Airway epithelial cell (primary cell): ENCODE measurements around a stretch of chr2.

GRCh38 chr2:45969053-45969818 is 317.8 kb downstream of the PRKCE start:
- RAMPAGE, long total RNA, result no peak

DNA sequence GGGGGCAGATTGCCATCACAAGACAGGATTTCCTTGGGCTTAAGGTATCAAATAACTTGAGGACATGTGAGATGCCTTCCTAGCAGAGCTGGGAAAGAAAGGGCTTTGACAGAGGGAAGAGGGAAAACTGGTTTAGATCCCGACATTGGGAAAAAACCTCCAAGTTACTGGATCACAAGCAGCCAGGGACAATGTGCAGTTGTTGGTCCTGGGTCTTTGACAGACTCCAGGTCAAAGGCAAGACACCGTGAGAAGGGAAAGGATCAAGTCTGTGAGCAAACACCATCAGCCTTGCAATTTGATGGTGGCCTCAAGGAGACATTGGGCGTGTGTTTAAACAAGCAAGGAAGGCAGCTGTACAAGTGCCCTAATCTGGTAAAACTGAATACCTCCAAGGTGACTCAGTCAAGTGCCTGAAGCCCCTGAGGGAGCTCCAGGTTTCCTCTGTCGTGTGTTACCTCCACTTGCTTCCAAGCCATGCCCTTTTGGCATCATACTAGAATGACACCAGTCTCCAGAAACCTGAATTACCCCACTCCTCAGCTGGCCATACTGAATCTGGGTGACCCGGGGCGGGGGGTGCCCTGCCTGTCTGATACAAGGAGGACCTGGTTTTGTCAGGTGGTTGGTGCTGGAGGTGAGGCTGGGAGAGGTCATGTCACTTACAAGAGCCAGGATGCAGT is 133.0 kb upstream of the EPAS1 start:
- RAMPAGE, long total RNA, result no peak

- RAMPAGE, long total RNA, result no peak
Observed at GRCh38 chr2:46186878-46187691, 110.1 kb upstream of the EPAS1 start.

GRCh38 chr2:46277656-46277992 is 19.6 kb upstream of the EPAS1 start:
- RAMPAGE, long total RNA, result no peak

GRCh38 chr2:46306942-46307882 is 10.0 kb downstream of the EPAS1 start:
- RAMPAGE, long total RNA, result no peak

GRCh38 chr2:46307912-46308690 is 10.9 kb downstream of the EPAS1 start:
- RAMPAGE, long total RNA, result no peak

GRCh38 chr2:46334670-46335557 is 37.7 kb downstream of the EPAS1 start:
- RAMPAGE, long total RNA, result no peak

GRCh38 chr2:46335558-46336408 is 38.6 kb downstream of the EPAS1 start:
- RAMPAGE, long total RNA, result no peak

GRCh38 chr2:46345175-46345690 is 48.0 kb downstream of the EPAS1 start:
- RAMPAGE, long total RNA, result no peak

DNA sequence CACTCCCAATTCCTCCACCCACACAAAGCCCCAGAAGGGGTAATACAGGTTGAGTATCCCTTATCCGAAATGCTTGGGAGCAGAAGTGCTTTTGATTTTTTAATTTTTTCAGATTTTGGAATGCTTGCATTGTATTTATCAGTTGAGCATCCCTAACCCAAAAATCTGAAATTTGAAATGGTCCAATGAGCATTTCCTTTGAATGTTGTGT is 51.3 kb downstream of the EPAS1 start:
- RAMPAGE, long total RNA, result no peak

DNA sequence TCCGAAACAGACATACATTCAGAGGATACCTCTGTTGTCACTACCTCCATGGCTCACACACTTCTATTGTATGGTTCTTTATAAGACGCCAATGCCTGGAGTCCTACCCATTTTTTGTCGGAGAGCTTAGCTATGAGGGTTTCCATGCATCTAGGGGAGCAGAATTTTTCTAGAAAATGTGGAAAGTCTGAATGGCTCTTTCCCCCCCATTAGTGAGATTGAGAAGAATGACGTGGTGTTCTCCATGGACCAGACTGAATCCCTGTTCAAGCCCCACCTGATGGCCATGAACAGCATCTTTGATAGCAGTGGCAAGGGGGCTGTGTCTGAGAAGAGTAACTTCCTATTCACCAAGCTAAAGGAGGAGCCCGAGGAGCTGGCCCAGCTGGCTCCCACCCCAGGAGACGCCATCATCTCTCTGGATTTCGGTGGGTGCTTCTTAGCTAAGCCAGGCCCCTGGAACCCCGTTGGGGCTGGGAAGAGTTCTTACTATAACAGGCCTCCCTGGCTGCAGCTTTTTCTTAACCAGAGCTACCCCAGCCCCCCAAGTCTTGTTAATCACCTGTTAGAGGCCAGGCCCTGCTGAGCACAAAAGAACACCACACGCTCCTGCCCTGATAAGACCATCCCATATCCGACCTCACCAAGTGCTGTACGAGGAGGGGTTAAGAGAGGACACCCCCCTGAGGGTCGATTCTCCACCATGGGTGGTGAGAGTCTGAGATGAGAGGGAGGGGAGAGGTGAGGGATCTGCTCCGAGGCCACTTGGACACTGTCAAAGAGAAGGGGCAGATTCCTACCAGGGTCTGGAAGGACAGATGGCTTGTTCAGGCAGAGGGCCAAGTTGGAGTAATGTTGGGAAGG is 79.4 kb downstream of the EPAS1 start:
- RAMPAGE, long total RNA, result no peak

- RAMPAGE, long total RNA, result no peak
Observed at GRCh38 chr2:46497757-46498307, 44.5 kb upstream of the RHOQ start.

DNA sequence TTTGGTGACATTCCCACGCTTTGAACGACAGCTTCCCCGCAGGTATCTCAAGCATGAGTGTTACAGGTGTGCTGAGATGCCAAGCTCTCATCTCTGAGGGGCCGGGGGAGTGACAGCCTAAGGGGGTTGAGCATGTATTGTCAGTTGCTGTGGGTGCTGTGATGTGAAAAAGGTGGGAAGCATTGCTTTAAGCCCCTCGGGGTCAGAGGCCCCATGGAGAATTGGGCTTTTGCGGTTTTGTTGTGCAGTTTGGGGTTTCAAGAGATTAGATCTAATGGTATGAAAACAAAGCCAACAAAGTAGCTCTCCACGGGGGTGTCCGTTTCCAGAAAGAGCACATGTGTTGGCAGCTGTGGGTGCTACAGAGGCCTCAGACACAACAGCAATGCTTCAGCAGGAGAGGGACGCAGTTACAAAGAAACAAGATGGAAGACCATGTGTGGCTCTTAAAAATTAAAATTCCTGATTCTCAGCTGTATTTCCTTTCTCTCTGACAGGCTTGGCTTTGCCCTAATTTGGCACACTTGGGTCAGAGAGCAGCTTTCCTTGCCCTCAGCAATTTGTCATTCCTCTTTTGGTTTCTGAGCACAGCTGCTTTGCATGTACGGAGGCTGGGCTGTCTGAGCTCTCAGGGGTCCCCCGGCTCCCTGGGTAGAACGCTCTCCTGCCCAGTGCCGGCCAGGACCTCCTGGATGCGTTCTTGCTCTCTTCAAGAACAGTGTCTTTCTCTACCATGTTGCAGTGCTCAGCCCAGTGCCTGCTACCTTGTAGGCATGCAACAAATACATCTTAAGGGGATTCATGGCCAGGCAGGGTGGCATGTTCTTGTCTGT is 7.0 kb upstream of the ATP6V1E2 start:
- RAMPAGE, long total RNA, result no peak

DNA sequence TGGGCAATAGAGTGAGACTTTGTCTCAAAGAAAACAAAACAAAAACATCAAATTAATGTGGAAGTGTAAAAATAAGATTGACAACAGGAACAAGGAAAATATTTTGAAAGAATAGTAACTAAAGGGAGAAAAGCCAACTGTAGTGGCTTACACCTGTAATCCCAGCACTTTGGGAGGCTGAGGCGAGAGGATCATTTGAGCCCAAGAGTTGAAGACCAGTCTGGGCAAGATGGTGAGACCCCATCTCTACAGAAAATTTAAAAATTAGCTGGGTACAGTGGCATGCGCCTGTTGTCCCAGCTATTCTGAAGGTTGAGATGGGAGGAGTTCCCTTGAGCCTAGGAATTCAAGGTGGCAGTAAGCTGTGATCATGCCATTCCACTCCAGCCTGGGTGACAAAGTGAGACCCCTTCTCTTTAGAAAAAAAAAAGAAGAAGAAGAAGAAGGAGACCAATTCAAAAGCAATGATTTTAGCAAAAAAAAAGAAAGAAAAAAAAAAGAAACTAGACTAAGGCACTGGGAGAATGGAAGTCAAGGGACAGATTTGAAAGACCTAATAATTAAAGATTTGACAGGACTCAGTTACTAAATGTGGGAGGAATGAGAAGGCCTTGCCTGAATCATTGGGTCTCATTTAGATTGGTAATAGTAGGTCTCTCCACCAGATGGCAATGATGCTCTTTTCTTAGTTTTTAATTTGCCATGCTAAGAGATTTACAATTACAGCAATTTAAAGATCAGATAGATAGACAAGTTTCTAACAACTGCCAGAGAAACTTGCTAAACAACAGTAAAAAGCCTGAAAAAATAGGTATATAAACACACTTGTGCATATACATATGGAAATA is 15.1 kb downstream of the CRIPT start:
- RAMPAGE, long total RNA, result no peak

DNA sequence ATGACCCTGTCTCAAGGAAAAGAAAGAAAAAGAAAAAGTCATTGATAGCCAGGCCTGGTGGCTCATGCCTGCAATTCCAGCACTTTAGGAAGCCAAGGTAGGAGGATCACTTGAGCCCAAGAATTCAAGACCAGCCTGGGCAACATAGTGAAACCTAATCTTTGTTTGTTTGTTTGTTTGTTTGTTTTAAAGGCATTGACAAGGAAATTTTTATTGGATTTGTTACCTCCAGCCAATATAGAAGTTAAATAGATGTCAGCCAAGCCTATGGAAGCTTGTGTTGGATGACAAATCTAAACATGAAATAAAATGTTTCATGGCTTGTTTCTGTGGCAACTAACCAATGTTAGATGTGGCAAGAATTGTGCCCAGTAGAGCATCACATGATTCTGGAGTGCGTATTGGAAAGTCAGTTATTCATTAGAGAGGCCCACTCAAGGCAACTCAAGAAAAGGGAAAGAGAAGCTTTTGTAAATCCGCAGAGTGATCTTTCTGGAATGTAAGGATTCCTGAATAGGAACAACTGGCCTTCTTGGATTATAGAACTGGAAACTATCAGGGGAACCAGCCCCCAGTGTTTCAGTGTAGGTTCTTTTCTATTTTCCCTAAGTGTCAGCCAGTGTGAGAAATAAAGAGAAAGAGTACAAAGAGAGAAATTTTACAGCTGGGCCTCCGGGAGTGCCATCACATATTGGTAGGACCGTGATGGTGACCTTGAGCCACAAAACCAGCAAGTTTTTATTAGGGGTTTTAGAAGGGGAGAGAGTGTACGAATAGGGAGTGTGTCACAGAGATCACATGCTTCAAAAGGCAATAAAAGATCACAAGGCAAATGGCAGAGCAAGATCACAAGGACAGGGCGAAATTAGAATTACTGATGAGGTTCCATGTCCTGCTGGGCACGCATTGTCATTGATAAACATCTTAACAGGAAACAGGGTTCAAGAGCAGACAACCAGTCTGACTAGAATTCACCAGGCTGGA is 25.3 kb downstream of the CRIPT start:
- RAMPAGE, long total RNA, result no peak

DNA sequence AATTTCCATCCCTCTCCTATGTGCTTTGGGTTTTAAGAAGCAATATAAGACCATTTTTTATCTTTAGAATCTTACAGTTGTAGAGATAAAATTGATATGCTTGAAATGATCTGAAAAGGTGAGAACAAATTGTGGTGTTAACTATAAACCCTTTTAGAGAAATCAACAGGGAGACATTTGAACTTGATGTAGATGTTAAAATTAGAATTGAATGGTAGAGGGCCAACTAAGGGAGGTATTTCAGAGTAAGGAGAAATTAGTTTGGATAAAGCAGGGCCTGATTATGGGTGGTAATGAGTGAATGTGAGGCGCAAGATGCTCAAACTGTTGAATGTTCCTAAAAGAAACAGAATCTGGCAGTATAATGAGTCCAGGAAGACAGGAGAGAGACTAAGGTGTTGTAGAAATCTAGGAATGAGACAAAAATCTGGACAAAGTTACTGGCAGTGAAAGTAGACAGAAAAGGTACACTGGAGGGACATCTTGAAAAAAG is 38.8 kb downstream of the SOCS5 start:
- RAMPAGE, long total RNA, result no peak

GRCh38 chr2:46765770-46766761 is 67.0 kb downstream of the SOCS5 start:
- RAMPAGE, long total RNA, result no peak

DNA sequence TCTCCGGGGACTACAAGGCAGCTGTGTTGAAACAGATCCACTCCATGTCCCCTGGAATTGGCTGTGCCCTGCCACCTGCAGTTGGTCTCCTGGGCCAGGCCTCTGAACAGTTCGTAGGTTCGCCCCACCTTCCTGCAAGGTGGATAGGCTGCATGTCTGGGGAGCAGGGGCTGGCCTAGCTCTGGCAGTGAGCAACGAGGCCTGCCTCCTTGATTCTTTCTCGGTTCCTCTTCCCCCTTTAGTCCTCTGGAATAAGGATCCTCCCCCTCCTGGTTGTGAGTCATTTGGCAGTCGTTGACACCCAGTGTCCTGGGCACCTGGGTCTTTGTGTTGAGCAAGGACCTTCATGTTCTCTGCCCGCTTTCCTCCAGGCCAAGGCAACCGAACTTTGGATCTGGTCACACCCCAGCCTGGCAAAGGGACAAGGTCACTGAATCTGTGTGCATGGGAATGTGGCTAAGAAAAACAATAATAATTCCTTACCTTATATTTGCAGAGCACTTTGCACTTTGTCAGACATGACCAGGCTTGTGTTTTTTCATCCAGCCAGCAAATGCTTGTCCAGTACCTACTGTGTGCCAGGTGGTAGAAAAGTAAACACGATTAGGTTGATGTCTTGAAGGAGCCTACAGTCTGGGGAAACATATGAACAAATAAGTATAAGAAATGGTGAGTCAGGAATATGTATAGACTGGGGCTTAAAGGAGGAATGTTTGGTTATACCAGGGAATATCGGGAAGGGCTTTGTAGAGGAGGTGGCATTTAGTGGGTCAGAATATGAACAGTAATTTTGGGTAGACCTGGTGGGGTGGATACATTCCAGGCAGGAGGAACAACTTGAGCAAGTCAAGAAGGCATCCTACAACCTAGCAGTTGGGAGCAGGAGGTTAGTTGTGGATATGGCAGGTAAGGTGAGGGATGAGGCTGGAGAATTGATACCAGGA is 29.8 kb downstream of the TTC7A start:
- RAMPAGE, long total RNA, result no peak

DNA sequence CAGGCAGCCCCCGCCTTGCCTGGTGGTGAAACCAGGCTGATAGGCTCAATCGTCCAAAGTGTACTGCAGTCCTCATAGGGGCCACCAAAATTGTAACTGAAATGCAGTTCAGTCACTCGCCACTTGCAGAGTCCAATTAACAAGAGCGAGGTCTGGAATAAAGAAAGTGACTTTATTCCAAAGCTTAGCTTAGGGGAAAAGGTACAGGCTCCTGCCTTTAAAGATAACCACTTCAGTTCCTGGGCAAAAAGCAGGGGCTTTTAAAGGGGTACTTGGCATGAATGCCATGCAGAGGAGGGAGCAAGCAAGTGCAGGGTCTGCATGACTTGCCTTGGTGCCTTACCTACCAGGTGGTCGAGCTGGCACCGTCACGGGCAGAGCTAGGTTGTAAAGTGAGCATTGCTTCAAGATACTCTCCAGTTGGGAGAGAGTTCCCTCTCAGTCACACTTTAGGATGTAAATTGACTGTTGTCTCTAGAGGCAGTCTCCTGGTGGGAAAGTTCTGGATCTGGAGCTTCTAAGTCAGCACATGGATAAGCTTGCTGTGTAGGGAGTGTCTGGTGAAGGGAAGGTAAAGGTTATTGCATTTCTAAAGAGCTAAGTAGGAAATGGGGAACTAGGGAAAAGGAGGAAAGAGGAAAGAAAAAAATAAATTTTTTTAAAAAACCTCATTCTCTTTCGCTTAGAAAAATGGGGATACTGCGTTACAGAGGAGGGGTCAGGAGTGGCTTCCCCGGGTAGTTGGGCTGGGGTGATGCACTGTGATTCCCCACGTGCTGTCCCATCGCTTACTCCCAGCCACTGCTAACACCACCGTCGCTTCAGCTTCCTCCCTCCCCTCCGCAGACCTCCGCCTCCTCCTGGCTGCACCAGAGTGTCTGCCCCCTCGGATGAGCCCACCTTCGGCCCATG is 33.2 kb downstream of the TTC7A start:
- RAMPAGE, long total RNA, result no peak

DNA sequence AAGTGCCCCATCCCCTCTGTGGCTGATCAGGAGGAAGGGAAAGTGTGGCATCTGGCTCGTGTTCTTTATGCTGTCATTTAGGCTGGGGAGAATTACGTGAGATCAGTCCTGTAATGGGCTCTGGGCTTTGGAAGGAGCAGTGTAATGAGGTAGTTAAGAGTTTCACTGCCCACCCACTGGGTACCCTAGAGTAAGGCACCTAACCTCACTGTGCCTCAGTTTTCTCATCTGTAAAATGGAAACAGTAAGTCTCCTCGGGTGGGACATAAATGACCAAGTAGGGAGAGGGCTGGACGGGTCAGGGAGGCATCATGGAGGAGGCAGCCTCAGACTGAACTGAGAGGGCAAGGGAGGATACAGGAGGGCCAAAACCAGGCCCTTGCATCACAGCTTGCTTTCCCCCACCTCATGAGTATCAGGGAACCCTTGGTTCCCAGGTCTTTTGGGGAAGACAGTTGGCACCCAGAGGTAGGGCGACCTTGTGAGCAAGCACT is 71.9 kb downstream of the TTC7A start:
- RAMPAGE, long total RNA, result no peak